AG09319 (cell line): ENCODE measurements around the genes MSMB and NPY4R.

GRCh38 chr10:44438113-44438464 is 53.2 kb upstream of the CXCL12 start:
- RRBS, result no CpG with 5 or more reads among the region's 1 CpG

DNA sequence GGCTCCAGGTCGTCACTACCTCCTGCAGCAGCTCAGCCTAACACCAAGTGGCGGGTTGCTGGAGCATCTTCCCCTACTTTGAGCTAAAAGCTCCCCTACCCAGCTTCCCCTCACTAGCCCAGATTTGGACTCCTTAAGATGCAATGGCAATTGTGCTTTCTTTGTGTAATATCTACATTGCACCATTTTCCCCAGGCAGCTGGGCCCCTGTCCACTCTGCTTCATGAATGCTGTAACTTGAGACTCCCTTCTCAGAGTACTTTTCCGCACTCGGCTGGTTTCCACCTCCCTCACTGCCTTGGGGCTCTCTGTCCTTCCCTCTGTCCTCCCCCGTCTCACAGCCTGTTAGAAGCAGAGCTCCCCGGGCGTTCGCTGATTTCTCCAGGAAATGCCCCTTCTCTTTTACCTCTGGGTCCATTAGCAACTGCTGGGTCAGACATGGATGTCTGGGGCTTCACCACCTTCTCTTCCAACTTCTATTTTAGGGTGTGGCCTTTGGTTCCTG is 3.1 kb upstream of the TMEM72 start:
- RRBS, result no CpG with 5 or more reads among the region's 8 CpGs

DNA sequence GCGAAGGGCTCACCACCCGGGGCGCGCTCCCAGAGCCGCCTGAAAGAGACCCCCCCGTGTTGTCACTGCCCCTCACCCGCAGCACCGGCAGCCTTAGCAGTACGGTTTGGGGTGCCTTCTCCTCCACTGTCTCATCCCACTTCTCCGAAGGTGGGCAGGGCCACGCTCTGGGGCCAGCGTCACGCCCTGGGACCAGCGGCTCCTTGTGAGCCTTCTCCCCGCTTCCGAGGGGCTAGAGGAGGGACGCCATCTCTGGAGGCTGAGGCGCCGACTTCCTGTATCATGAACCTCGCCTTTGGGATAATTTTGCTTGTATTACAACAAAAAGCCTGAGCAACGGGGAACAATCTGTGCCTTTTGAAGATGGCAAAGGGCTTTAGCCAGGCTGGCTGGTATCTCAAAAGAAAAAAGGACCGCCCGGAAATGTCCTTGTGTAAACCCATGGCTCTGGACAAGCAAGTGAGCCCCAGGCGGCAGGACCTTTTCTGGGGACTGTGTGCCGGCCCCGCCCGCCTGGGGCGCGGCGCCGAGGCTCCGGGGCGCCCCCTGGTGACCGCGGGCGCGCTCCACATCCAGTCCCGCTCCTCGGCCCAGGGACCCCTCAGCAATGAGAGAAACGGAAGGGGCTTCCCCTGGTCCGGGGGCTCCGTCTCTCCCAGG is 3.9 kb downstream of the DEPP1 start:
- RRBS, result 8% methylated on average over 17 of the region's 42 CpGs

DNA sequence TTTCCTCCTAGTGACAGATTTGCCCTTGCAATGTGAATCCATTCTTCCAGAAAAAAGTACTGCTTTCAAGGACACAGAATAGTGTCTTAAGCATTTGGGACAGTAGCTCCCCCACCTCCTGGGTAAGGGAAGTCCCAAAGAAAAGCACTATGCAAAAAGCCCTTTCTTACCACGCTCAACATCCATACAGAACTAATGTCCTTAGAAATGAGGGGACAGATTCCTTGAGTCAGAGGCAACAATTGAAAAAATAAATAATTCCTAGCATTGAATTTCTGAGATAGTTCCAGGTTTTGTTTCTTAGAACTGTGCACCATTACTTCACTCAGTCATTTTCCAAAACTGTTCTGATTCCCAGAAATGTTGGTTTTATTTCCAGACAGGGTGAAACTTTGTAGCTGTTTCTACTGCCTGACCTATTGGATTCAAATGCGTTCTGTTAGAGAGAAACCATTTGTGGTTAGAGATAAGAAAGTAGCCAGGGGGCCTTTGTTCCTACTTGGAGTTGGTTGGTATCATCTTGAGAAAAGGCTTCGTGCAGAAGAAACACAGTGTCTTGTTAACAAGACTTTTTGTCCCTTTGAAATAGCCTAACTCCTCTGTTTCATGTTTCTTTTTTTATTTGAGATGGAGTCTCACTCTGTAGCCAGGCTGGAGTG is 8.0 kb upstream of the DEPP1 start:
- RRBS, result no CpG with 5 or more reads among the region's 3 CpGs

DNA sequence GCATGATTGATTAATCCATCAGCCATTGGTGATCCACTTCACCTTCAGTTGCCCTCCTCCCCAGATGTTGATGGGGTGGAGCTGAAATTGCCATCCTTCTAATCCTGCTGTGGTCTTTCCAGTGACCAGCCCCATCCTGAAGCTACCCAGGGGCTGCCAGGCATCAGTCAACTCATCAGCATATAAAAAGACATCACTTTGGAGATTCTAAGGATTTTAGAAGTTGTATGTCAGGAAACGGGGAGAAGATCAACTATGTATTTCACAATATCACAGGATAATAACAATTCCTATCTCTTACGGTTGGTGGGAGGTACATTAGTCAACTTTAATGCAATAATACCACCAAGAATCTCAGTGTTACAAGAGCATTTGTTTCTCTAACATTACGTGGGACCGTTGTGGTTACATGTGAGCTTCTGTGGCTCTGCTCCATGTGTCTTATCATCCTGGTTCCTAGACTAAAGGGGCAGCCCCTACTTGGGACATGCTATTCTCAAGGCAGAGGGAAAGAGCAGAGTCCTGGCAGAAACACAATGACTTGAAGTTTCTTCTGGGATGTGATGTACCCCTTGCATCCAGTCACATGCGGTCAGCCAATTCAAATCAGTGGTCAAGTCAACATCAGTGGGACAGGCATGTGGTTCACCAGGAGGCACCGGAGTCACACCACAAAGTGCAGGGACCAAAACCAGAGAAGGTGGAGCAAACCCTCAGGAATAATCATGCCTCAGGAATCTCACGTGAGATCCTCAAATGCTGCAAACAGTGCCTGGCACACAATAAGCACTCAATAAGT is 2.6 kb upstream of the ZNF22 start:
- RRBS, result no CpG with 5 or more reads among the region's 7 CpGs

- RRBS, result no CpG with 5 or more reads among the region's 10 CpGs
Observed at GRCh38 chr10:46045998-46046744, at the start of gene MSMB. TSS of gene MSMB (minus strand) at chr10:46046269.

DNA sequence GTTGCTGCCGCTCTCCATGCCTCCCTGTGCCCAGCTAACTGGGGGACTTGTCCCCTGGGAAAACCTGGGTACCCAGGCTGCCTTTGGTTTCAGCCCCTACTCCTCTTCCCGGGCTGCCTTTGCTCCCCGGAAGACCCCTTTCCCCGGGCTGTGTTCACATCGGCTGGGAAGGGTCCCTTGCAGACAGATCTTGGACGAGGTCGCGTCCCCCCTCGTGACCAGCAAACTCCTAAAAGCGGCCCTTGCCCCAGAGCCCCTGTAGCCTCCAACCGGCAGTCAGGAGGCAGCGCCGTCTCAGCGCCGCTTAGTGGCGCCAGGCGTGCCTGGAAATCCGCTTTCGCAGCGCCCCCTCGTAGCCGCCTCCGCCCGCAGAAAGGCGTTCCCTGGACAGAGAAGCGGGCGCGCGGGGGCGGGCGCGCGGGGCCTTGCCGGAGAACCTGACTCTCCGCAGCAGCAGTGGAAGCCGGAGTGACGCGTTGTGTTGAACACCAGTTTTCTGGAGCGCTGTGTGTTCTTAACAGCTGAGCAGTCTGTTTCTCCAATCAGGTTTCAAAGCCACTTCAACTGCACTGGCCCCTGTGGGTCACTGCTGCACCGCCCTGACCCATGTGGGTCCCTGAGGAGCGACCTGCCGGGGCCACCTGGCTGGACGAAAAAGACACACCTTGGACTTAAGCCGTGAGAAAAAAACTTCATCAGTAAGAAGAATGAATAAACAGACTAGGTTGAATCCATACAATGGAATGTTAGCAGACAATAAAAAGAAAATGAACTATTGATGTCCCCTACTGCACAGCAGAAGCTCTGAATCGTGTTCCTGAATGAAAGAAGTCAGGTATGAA is 22.6 kb downstream of the ANXA8L1 start:
- RRBS, result 20% methylated on average over 2 of the region's 45 CpGs

DNA sequence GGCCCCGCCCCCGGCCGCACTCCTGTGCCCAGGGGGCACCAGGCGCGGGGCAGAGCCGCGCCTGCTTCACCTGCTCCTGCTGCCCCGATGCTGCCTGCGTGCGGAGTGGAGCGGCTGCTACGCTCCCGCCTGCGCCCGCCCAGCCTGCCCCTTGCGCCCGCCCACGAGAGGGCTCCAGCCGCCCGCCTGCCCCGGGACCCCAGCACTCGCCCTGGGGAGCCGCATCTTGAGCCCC is at the start of gene NPY4R:
Gene NPY4R, minus strand, starts transcription at position 107 of the 235 bp plus-strand sequence.
- RRBS, result 2% methylated on average over 3 of the region's 23 CpGs

- RRBS, result no CpG with 5 or more reads among the region's 4 CpGs
Observed at GRCh38 chr10:46553007-46553257, 3.5 kb downstream of the GPRIN2 start.

DNA sequence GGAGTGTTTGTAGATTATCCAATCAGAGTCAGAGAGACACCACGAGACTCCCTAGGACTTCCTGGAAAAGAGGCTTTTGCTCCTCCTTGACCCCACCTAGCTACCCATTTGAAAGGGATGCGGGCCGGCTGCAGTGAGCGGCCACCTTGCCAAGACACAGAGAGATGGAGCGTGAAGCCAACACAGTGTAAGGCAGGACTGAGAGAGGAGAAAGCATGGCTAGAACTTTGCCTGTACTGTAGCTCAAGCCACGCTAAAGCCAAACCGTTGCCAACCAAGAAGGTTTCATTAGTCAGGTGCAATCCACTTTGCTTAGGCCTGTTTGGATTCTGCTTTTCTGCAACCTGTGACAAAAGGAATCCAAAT is 3.4 kb upstream of the GDF2 start:
- RRBS, result no CpG with 5 or more reads among the region's 7 CpGs

GRCh38 chr10:48307256-48307639 is 771 bp downstream of the MAPK8 start:
- RRBS, result no CpG with 5 or more reads among the region's 19 CpGs

DNA sequence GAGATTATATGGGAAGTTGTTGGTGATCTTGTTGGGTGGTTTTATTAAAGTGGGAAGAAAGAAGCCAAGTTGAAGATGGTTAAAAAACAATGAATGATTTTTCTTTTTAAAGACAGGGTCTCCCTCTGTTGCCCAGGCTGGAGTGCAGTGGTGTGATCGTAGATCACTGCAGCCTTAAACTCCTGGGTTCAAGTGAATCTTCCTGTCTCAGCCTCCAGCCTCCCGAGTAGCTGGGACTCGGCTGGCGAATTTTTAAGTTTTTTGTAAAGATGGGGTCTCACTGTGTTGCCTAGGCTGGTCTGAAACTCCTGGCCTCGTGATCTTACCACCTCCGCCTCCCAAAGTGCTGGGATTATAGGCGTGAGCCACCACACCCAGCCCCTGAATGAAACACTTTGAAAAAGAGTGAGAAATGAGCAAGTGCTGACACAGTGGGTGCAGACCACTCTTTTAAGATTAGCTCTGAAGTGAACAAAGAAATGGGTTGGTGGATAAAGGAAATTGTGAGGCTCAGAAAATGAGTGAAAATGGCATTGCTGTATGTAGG is 10.7 kb downstream of the MAPK8 start:
- RRBS, result no CpG with 5 or more reads among the region's 7 CpGs

DNA sequence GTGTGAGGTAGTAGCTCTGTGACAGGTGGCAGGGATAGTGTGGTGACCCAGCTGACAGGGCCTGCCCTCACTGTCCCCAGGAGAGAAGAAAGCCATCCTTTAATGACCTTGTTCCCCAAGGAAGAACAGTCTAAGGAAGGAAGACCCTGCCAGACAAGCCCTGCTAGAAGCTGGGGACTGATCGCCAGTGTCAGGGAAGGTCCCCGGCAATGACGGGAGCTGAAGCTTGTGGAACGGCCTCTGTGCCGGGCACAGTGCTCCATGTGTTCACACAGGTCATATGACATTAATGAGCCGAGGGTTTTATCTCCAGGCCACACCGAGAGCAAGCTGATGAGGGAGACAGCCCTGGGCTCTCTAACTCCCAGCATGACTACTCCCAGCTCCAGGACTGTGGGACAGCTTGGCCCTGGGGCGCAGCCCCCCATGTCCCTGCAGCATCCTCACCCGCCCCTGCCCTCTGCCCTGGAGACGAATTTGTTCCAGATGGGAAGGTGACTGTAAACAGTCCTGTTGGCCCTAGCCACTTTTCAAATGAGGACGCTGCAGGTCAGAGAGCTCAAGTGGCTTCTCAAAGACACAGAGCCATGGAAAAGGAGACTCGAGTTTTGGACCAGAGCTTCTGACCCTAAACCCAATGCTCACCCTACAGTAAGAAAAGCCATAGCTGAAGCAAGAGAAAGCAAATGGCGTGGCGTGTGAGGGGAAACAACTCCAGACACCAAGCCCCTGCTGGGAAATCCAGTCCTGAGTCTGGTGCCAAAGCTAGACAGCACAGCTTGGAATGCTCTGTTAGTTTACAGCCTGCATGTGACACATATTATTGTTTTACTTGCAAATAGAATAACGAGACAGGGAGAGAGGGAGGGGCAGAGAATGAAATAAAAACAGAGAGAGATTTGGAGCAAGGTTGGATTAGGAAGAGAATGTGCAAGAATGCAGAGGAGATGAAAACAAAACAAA is 69.3 kb upstream of the LRRC18 start:
- RRBS, result 30% methylated on average over 2 of the region's 15 CpGs

GRCh38 chr10:49296249-49297244 is 2.4 kb upstream of the C10orf71 start:
- RRBS, result no CpG with 5 or more reads among the region's 20 CpGs

GRCh38 chr10:49496073-49496382 is 42.9 kb downstream of the ERCC6 start:
- RRBS, result no CpG with 5 or more reads among the region's 4 CpGs

- RRBS, result no CpG with 5 or more reads among the region's 2 CpGs
Observed at GRCh38 chr10:50333040-50334128, 82.1 kb upstream of the ASAH2 start.

GRCh38 chr10:50392406-50392912 is 141.1 kb upstream of the ASAH2 start:
- RRBS, result no CpG with 5 or more reads among the region's 6 CpGs

- RRBS, result no CpG with 5 or more reads among the region's 2 CpGs
Observed at GRCh38 chr10:50416413-50416805, 165.1 kb upstream of the ASAH2 start.

- RRBS, result no CpG with 5 or more reads among the region's 6 CpGs
Observed at GRCh38 chr10:50420229-50420617, 168.9 kb upstream of the ASAH2 start.

DNA sequence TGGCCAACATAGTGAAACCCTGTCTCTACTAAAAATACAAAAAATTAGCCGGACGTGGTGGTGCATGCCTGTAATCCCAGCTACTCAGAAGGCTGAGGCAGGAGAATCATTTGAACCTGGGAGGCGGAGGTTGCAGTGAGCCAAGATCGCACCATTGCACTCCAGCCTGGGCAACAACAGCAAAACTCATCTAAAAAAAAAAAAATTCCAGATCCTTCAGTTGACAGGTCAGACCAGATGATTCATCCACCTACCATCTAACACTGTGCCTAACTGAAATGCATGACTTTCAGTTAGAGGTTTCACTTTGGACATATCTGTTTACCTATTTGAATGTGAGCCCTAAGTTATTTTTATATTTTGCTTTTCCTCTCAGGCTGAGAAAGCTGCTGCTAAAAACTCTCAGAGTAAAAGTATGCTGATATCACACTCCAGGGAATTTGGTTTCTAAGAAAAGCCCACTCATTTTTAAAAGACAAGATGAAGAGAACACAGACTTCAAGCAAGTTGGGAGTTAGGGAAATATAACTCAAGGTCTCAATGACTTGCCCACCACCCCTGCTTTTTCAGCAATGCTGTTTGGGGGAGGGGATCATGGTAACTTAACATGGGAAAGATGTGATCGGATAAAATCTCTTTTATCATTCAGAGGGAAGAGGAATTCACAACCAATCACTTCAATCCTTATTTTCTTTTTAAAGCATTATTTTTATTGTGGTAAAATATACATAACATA is 126.0 kb downstream of the SGMS1 start:
- RRBS, result no CpG with 5 or more reads among the region's 5 CpGs